Zone of skin (tissue), 1 donor: ENCODE measurements around the gene POLR2J2.

- RRBS: 92% methylated on average over 6 of the region's 34 CpGs
These were observed 175.4 kb upstream of the SH2B2 start for GRCh38 chr7:102111025-102111978.

DNA sequence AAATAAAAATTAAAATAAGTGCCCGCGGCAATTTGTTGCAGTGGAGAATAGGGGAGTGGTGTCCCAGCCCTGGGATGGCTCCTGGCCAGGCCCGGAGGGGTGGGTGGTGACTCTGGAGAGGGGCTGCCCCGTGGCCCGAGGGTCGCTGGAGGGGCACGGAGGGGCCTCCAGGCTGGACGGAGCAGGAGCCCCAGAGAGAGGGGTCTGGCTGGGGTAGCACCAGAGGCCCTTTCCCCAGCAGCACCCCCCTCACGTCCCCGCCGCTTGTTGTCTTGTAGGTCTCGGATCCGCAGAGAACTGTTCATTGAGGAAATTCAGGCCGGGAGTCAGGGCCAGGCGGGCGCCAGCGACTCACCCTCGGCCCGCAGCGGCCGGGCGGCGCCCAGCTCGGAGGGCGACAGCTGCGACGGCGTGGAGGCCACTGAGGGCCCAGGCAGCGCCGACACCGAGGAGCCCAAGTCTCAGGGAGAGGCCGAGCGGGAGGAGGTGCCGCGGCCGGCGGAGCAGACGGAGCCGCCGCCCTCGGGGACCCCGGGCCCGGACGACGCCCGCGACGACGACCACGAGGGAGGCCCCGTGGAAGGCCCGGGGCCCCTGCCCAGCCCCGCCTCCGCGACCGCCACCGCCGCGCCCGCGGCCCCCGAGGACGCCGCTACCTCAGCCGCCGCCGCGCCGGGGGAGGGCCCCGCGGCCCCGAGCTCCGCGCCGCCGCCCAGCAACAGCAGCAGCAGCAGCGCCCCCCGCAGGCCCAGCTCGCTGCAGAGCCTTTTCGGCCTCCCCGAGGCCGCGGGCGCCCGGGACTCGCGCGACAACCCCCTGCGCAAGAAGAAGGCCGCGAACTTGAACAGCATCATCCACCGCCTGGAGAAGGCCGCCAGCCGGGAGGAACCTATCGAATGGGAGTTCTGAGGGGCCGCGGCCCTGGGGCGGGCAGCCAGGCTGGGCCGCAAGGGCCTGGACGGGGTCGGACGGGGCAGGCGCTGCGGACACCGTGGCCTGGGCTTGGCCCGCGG, 38.2 kb upstream of the SH2B2 start:
- RRBS: 87% methylated on average over 42 of the region's 107 CpGs

DNA sequence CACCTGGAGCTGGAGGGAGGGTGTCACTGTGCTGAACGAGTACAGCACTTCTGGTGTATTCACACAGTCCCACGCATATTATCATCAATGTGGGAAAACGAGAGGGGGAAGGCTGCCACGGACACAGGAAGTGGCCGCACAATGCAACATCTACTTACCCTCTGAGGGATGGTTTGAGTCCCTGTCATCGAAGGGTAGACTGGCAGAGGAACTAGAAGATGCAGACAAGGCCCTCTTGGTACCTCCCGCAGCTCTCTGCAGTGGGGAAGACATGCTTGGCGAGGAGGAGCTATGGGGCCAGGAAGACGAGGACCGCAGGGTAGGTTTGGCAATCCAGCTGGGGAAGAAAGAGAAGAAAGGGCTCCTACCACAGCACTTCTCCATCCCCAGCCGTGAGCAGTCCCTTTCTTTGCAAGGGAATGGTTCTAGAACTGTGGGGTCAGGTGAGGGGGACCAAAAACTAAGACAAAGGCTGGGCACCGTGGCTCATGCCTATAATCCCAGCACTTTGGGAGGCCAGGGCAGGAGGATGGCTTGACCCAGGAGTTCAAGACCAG, 26.9 kb downstream of the SPDYE6 start:
- RRBS: no CpG with 5 or more reads among the region's 12 CpGs

- RRBS: no CpG with 5 or more reads among the region's 48 CpGs
These were observed at the start of gene POLR2J2 for GRCh38 chr7:102671502-102672102. Gene POLR2J2, minus strand, starts transcription at chr7:102671663.

DNA sequence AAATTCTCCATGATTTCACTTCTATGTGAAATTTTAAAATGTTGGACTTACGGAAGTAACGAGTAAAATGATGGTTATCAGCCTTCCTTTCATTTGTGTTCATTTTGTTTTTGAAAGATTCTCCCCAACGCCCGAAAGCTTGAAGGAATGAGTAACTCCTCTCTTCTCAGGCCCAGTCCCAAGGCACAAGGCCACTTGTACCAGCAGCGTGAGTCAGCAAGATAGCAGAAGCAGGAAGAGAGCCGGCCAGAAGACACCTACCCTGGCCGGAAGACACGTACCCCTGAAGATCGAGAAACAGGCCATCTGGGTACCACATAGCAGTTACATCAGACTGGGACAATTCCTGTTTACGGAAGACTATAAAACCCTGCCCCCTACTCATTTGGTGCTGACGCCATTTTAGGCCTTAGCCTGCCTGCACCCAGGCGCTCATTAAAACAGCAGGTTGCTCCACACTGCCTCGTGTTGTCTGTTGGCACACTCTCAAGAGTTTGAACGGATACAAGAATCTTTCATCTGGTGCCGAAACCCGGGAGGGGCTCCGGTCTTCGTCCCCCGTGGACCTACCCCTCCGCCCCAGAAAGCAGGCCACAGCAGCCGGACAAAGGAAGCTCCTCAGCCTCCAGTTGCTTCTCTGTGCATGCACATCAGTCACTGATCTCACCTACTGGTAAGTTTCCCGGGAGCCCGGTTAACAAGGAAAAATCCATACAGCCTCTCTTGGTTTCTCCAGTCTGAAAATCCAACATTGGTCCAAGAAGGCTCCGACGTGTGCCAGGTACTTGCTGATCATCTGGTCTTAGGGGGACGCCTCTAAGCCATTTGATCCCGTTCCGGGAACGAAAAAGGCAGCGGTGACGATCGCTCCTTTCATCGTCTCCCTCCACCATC, 60.5 kb downstream of the LRRC17 start:
- RRBS: 96% methylated on average over 4 of the region's 33 CpGs

DNA sequence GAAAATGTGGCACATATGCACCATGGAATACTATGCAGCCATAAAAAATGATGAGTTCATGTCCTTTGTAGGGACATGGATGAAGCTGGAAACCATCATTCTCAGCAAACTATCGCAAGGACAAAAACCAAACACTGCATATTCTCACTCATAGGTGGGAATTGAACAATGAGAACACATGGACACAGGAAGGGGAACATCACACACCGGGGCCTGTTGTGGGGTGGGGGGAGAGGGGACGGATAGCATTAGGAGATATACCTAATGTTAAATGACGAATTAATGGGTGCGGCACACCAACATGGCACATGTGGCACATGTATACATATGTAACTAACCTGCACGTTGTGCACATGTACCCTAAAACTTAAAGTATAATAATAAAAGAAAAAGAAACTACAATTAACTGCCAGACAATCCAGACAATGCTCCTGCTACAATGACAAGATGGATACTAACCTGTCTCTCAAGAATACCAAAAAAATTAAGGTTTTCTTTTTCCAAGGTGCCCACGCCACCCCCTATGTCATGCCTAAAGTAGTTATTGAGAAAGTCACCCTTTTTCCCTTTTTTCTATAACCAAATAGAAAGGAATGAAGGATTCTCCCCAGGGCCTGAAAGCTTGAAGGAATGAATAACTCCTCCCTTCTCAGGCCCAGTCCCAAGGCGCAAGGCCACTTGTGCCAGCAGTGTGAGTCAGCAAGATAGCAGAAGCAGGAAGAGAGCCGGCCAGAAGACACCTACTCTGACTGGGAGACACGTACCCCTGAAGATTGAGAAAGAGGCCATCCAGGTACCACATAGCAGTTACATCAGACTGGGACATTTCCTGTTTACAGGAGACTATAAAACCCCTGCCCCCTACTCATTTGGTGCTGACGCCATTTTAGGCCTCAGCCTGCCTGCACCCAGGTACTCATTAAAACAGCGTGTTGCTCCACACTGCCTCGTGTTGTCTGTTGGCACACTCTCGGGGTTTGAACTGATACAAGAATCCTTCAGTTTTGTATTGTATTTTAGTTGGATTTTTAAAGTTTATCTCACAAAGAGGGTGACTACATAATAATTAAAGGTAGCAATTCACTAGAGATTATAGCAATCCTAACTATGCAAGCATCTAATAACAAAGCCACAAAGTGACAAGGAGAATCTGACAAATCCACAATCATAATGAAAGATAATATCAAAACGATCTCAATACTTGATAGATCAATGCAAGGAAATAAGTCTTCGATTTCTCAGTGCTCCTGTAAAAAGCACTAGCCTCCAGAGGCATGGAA, 65.4 kb downstream of the LRRC17 start:
- RRBS: no CpG with 5 or more reads among the region's 16 CpGs

DNA sequence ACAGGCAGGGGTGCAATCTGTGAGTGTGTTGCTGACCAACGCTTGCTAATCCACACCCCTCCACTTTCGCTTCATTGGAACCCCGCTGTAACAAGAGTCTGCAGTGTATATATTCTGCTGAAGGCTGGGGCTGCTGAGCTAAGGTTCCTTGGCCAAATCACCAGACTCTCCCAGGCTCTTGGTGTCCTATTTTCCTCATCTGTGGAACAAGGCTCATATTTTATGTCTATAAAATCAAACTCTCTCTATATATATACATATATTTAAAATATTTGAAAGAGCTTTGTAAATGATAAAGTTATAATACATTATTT, 2.3 kb downstream of the NAPEPLD start:
- RRBS: no CpG with 5 or more reads among the region's 3 CpGs

DNA sequence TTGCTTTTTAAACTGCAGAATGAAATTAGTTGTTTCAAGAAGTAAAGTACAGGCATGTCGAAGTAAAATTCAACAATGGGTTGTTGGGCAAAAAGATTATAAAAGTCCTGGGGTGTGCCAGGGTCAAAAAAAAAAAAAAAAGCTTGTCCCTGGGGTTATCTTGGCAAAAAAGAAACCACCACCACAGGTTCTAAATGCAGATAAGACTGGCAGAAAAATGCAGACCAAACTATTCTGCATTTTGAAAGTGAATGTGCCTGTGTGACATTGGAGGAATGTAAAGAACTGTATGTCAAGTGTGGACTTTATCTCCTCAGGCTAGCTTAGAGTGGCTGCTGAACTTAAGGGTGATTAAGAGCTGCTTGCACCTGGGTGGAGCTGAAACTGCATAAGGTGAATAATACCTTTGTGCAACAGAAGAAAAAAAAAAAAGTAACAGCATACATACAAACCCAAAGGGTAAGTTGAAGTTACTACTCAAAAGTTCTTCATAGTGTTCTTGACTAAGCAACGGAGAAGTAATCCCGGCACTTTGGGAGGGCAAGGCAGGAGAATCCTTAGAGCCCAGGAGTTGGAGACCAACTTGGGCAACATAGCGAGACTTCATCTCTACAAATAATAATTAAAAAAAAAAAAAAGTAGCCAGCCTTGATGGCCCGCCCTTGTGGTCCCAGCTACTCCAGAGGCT, 1.4 kb upstream of the NAPEPLD start:
- RRBS: no CpG with 5 or more reads among the region's 5 CpGs

GRCh38 chr7:103308636-103309469, 11.6 kb downstream of the PMPCB start:
- RRBS: no CpG with 5 or more reads among the region's 5 CpGs

GRCh38 chr7:103369744-103370402, 22.4 kb downstream of the PSMC2 start:
- RRBS: no CpG with 5 or more reads among the region's 7 CpGs

DNA sequence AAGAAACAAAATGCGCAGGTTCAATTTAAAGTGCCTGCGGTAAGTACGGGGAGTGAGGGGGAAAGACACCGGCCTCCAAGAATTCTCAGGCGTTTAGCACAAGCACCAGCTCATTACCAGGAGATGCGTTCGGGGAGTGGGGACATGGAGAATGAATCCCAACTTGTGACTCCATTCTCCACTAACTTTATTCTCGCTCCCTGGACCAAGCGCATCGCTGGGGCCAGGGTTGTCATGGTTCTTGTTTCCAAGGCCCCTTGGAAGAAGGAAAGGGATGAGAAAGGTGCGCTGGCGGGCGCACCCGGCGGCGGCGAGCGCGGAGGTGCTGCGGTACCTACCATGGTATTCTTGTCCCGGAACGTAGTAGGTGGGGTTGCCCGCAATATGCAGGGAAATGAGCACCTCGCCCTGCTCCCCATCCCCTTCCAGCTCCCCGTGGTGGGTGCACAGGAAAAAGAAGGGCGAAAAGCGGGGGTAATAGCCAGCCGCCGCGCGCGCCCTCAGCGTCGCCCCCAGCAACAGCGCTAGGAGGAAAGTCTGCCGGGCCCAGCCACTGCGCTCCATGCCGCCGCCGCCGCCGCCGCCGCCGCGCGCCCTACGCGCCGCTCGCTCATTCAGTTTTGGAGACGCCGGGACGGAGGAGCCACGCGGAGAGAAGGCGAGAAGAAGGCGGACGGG, 526 bp downstream of the RELN start:
- RRBS: 5% methylated on average over 23 of the region's 59 CpGs

DNA sequence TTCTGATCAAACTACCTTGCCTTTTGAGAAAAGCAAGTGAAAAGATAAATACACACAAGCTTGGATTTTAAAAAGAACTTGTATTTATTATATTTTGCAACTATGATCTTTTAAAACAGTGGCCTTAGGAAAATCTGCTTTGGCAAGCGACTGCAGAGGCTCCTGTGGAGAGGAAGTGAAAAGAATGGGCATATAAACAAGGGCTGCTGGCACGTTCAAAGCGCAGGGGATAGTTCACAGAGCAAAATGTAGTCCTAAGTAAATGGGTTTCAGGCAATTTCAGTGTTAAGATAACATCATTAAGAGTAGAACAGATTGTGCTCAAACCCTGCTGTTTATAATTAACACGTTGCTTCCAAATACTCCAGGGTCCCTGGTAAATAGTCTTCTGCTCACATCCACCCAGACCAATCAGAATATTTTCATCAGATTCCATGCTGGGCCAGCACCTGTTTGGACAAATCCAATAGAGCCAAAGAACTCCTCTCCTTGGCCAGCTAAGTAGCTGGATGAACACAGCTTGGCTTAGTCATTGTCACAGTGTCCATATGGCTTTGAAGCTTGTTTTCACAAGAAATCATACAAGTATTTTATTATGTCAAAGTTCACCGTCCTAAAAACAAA, 81.4 kb downstream of the ORC5 start:
- RRBS: no CpG with 5 or more reads among the region's 5 CpGs

DNA sequence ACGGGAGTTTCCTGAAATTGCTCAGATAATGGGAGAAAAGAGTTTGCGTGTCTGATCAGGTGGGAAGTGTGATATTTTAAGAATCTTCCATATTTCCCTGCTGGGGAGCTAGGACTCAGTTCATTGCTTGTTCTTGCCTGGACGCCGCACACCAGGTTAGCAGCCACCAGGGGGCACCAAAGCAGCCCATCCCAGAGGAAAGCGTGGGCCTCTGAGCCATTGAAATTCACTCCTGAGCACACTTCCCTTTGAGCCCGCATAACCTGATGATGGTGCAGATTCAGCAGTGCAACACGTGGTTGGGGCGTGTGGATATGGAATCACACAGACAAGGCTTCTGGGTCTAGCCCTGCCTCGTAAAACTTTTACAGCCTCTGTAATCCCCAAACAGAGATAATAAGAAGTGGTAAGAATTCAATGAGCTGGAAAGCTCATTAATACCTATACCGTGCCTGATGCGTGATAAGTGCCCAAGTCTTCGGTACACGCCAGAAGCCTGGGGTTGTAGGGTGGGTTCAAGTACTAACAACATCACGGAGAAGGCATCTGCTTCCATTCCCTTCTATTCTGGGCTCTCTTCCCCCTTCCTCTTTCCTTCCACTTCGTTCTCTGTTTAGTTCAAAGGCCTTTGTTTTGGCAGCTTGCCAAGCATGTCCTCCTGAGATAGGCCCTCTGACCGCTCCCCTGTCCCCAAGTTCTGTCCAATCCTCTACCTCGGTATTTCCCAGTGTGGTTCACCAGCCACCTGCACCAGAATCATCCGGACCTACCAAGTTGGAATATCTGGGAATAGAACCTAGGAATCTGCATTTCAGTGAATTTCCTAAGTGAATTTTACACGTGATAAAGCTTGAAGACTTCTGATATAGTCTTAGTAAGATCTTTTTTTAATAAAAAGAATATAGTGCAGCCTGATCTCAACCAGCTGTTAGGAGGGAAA, 130.1 kb upstream of the KMT2E start:
- RRBS: no CpG with 5 or more reads among the region's 19 CpGs

- RRBS: no CpG with 5 or more reads among the region's 2 CpGs
These were observed 87.6 kb upstream of the KMT2E start for GRCh38 chr7:104926421-104926834.

DNA sequence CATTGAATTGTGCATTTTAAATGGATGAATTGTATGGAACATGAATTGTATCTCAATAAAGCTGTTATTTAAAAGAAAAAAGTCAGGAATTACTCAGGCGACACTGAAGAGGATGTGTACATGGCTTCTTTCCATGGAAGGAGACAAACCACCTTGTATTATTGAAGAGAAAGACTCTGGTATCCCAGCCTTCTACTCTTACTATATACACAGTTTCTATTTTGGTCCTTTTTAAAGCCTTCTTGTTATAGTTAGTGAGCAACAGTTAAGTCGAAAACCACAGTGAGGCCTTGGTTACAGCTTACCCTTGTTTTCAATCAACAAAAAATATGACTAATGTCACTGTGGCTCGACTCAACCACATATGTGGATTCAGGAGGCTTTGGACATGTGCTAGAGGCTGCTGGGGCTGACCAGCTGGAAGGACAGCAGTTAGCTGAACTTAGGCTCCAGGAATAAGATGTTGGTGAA, 57.0 kb upstream of the KMT2E start:
- RRBS: no CpG with 5 or more reads among the region's 3 CpGs

- RRBS: no CpG with 5 or more reads among the region's 2 CpGs
These were observed 28.1 kb upstream of the KMT2E start for GRCh38 chr7:104985716-104986529.

- RRBS: no CpG with 5 or more reads among the region's 4 CpGs
These were observed 20.3 kb upstream of the KMT2E start for GRCh38 chr7:104993602-104994113.

DNA sequence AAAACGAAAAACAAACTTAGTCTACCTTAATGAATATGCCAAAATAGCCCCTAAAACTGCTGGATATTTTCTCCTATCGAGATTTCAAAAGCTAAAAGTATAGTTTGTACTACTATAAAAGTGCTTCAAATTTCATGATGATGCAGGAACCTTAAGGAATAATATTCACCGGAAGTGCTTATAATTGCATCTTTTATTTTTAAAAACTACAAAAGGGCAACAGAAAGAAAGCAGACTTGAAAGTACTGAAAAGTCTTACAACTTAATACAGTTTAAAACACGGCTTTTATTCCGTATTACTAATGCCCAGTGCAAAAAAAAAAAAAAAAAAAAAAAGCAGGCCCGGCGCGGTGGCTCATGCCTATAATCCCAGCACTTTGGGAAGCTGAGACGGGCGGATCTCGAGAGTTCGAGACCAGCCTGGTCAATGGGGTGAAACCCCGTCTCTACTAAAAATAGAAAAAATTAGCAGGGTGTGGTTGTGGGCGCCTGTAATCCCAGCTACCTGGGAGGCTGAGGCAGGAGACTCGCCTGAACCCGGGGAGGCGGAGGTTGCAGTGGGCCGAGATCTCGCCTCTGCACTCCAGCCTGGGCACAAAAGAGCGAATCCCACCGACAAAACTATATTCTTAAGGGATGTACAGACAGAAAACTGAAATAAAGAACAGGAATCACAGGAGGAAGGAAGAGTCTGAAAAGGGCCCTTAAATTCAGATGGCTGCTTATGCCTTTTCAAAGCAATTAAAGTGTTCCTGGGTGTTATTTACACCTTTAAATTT, 2.3 kb upstream of the KMT2E start:
- RRBS: no CpG with 5 or more reads among the region's 21 CpGs

DNA sequence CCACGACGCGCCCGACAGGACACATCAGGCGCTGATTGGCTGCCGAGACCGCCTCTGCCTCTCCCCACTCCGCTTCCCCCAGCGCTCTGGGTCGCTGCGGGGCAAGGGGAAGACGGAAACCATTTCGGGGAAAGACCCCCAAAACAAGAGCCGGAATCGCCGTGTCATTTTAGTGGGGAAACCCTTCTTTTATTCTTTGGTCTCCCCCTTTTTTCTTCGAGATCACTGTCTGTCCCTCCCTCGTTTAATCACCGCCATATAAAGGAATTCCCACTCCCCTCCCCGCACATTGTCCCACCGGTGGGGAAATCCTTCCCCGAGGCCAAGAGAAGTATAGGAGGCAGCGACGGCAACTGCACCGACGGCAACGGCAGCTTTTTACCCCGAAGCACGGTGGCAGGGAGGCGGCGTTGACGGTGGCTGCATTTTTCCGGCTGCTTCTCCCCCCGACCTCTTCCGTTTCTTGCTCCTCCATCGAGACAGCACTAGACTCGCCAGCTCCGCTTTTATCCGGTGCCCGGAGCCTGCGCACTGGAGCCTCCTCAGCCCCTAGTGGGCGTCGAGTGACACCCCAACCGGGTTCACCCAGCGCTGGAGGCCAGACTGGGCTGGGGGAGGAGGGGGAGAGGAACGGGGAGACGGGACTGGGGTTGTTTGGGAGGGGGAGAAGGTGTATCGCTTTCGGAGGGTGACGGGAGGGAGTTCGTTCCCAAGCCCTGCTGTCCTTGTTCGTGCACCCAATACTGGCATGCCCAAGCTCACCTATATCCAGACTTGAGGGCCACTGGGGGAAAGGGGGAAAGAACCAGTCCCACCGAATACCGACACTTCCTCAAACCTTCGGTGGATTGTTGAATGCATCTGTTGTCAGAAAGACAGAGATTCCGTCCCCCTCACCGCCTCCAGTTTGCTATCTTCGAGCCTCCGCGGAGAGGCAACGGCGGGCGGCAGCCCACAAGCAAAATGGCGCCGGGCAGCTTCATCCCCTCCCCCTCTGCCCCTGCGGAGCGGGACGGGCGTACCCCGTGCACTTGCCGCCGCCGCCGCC, 562 bp upstream of the KMT2E start:
- RRBS: 1% methylated on average over 13 of the region's 74 CpGs